Islet of Langerhans (tissue), 1 donor: Measurements from ENCODE around the genes TMEM271 and CPLX1.

DNA sequence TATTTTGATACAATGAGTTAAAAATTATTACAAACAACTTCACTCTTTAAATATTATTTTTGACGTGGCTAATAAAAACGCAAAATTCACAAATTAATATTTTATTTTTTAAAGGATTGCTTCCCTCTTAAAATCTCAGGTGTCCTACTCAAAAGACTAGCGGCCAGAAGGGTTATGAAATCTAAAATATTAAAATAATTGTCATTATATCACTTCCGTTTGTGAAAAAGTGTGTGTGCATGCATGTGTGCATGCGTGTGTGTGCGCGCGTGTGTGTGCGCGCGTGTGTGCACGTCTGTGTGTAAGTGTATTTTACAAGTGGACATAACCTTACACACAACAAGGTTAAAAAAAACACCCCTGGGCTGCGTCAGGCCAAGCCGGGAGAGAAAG lies 390 bp upstream of the ZNF595 start:
- RRBS: no CpG with 5 or more reads among the region's 14 CpGs

GRCh38 chr4:120657-120947 lies 3.7 kb upstream of the ZNF718 start:
- RRBS: no CpG with 5 or more reads among the region's 5 CpGs

GRCh38 chr4:120948-121842 lies 3.1 kb upstream of the ZNF718 start:
- RRBS: no CpG with 5 or more reads among the region's 12 CpGs

DNA sequence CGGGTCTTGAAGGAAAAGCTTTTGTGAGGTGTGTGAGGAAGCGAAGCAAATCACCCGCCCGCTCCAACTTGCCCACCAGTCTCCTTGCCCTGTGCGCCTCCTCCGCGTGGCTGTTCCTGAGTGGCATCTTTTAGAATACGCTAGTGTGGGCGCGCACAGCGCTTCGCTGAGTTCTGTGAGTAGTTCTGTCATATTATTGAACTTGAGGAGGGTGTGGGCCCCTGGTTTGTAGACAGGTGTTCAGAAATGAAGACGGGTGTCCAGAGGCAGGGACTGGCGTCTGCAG lies 769 bp downstream of the ZNF141 start:
- RRBS: no CpG with 5 or more reads among the region's 14 CpGs

DNA sequence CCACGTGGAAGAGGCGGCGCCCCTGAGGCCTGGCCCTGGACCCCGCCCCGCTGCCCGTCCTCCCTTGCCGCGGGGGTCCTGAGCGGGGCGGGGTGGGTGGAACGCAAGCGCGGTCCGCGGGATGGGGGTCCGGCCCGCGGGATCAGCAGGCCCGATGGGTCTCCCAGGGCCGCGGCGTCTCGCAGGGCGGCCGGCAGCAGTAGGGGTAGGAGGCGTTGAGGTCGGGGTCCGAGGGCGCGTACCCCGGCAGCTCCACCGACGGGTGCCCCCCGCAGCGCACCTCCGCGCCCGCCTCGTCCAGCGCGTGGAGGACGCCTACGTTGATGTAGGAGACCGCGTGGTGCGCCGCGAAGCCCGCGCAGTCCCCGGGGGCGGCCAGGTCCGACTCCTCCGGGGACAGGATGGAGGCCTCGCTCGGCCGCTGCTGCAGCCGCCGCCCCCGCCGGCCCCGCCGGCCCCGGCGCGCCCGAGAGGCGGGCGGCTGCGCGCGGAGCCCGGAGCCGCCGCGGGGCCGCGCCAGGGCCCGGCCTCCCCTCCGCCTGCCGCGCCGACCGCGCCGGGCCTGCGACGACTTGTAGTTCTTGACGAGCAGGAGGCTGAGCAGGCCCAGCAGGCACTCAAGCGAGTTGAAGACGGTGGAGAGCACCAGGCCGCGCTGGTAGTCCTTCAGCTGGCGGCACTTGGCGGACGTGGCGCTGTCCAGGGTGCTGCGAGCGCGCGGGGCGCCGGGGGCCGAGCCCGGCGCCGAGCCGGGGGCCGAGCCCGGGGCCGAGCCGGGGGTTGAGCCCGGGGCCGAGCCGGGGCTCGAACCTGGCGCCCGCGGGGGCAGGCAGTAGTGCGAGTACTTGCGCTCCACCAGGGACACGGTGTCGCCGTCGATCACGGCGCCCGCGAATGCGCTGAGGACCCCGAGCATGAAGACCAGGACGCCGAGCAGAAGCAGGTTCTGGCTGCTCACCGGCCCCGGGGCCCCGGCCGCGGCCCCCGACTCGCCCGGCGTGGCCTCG lies 1.0 kb downstream of the TMEM271 start:
- RRBS: 7% methylated on average over 34 of the region's 143 CpGs

- RRBS: 3% methylated on average over 52 of the region's 146 CpGs
These were observed at the start of gene TMEM271 for GRCh38 chr4:575770-576885. Gene TMEM271, minus strand, starts transcription at chr4:576295.

DNA sequence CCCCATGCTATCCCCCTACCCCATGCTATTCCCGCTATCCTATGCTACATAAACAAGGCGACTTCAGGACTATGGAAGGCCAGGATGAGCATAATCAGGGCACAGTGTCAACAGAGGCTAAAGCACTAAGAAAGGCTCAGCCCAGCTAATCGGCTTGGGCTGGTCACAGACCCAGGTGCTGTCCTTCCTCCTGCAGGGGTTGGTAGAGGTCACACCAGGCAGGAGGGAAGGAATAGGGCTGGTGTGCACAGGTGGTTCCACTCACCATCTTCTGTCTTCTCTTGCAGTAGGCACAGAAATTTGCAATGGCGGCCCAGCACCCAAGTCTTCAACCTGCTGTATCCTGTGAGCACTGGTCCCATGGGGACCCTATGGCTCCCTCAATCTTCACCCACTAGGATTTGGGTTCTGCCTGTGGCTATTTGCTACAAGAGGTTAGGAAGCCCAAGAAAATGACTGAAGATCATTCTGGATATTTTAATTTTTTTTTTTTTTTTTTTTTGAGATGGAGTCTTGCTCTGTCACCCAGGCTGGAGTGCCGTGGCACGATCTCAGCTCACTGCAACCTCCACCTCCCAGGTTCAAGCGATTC lies 4.2 kb downstream of the ATP5ME start:
- RRBS: no CpG with 5 or more reads among the region's 7 CpGs

DNA sequence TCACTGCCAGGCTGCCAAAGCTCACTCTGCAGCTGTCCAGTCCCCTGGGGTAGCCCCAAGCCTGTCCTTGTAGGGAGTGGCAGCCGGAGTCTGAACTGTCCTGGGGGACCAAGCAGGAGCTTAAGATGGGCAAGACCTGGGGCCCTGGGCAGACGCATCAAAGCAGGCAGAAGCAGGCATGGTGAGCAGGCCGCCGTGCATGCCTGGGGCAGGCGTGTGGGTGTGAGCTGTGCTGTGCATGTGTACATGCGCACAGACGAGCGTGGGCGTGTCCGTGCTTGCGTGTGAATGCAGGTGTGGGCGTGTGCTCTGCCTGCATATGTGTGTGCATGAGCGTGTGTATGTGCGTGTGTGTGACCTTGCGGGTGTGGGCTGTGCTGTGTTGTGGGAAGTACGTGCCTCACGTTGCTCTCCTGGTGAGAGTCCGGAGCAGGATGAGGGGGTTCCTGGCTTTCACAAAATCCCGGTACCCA lies 3.5 kb downstream of the MYL5 start:
- RRBS: 87% methylated on average over 1 of the region's 19 CpGs

- RRBS: 58% methylated on average over 5 of the region's 26 CpGs
These were observed 1.8 kb downstream of the SLC49A3 start for GRCh38 chr4:687044-687651.

- RRBS: 83% methylated on average over 1 of the region's 17 CpGs
These were observed 594 bp downstream of the SLC49A3 start for GRCh38 chr4:688268-688845.

GRCh38 chr4:692538-693125 lies 3.7 kb upstream of the SLC49A3 start:
- RRBS: 63% methylated on average over 4 of the region's 19 CpGs

GRCh38 chr4:710101-710852 lies 4.6 kb downstream of the PCGF3 start:
- RRBS: no CpG with 5 or more reads among the region's 16 CpGs

GRCh38 chr4:723563-724445 lies 18.2 kb downstream of the PCGF3 start:
- RRBS: 77% methylated on average over 5 of the region's 34 CpGs

- RRBS: no CpG with 5 or more reads among the region's 8 CpGs
These were observed 29.1 kb downstream of the PCGF3 start for GRCh38 chr4:734747-735017.

DNA sequence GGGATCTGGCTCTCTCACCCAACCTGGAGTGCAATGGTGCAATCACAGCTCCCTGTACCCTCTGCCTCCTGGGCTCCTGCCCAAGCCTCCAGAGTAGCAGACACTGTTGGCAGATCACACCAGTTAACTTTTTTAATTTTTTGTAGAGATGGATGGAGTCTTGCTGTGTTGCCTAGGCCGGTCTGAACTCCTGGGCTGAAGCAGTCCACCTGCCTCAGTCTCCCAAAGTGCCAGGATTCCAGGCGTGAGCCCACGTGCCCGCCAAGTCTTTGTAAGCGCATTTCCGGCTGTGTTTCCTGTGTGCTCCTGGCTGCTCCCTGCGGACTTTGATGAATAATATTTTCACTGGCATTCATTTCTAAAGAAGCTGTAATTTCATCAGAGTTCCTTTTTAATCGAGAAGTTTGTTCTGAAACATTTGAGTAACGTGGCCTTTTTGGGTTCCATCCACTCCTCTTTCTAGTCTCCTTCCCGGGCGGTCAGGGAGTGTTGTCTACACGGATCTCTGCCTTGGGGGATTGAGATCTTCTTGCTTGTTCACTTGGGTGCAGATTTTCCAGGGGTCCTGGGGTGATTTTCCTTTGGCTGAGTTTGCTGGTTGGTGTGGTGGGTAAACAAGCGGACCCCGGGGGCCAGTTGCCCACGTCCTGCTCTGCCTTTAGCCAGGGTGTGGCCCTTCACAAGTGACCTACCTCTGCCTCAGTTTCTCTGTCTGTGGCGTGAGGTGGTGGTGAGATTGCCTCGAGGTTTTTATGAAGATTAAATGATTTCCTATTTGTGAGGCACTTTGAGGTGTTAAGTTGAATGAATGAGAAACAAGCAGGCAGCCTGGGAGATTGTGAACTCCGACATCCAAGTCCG lies 44.4 kb downstream of the PCGF3 start:
- RRBS: no CpG with 5 or more reads among the region's 19 CpGs

- RRBS: 94% methylated on average over 5 of the region's 25 CpGs
These were observed 46.7 kb downstream of the PCGF3 start for GRCh38 chr4:752150-752829.

GRCh38 chr4:767901-768828 lies 57.8 kb downstream of the CPLX1 start:
- RRBS: no CpG with 5 or more reads among the region's 22 CpGs

GRCh38 chr4:783093-783563 lies 42.8 kb downstream of the CPLX1 start:
- RRBS: no CpG with 5 or more reads among the region's 6 CpGs

GRCh38 chr4:825852-826464 lies at the start of gene CPLX1:
Gene CPLX1, minus strand, starts transcription at chr4:826129.
- RRBS: 5% methylated on average over 30 of the region's 93 CpGs

- RRBS: no CpG with 5 or more reads among the region's 7 CpGs
These were observed 42.8 kb downstream of the GAK start for GRCh38 chr4:889406-889675.